Endothelial cell (in vitro differentiated cells): ENCODE measurements around a stretch of chr4.

- PRO-cap: no peak
Observed at GRCh38 chr4:1160194-1160725, 12.1 kb downstream of the SPON2 start.

DNA sequence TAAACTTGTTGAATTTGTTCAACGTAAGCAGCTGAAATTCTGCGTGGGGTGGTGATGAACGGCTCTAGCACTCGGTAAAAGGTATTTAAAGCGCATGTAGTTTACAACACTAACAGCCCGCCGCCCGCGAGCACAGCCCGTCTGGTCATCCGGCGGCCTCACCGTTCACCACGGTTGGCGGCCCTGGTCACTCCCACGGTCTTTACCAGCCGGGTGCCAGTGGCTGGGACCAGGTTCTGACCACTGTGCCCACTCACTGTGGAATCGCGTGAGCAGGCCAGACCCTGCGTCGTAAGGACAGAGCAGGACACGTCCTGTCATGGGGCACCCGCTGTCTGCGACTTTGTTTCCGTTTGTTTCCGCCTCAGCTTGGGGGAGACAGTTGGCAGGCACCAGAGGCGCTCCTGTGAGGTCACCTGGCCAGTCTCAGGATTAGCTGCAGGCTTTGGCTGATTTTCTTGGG, 36.7 kb upstream of the SPON2 start:
- PRO-cap: no peak

- PRO-cap: no peak
Observed at GRCh38 chr4:1238934-1240166, 9.6 kb downstream of the CTBP1 start.

- PRO-cap: no peak
Observed at GRCh38 chr4:1241719-1242318, 7.1 kb downstream of the CTBP1 start.

DNA sequence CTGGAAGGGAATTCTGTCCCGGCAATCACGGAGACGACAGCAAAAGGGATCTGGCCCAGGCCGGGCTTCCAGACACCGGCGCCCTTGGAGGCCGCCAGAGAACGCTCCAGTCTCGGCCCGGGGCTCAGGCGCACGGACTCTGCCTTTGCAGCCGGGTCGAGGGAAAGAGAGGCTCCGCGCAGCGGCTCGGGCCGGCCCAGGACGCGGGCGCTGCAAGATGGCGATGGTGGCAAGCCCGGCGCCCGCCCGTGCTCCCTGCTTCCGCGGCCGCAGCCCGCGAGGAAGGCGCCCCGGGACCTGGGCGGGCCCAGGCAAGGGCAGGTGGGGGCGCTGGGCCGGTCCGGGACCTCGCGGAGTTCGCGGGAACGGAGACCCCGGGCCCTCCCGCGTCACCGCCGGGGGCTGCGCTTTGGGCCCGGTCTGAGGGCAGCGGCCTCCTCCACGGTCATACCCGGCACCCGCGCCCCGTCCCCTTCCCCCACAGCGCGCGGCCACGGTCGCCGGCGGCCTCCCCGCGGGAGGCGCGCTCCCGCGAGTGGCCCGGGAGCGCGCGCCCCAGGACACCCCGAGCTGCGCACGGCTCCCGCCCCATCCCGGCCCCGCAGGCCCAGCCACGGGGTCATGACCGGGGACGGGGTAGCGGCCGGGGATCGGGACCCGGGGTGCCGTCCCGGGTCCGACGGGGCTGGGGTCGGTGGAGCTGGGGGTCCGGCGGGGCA, 860 bp downstream of the CTBP1 start:
- PRO-cap: bidirectional peak, plus-strand start at position 194 of the sequence, minus-strand start at position 219 of the sequence; bidirectional peak, plus-strand start at position 354 of the sequence, minus-strand start at position 284 of the sequence; bidirectional peak, plus-strand start at position 591 of the sequence, minus-strand start at position 449 of the sequence

- PRO-cap: no peak
Observed at GRCh38 chr4:1337205-1338051, 9.6 kb upstream of the UVSSA start.

DNA sequence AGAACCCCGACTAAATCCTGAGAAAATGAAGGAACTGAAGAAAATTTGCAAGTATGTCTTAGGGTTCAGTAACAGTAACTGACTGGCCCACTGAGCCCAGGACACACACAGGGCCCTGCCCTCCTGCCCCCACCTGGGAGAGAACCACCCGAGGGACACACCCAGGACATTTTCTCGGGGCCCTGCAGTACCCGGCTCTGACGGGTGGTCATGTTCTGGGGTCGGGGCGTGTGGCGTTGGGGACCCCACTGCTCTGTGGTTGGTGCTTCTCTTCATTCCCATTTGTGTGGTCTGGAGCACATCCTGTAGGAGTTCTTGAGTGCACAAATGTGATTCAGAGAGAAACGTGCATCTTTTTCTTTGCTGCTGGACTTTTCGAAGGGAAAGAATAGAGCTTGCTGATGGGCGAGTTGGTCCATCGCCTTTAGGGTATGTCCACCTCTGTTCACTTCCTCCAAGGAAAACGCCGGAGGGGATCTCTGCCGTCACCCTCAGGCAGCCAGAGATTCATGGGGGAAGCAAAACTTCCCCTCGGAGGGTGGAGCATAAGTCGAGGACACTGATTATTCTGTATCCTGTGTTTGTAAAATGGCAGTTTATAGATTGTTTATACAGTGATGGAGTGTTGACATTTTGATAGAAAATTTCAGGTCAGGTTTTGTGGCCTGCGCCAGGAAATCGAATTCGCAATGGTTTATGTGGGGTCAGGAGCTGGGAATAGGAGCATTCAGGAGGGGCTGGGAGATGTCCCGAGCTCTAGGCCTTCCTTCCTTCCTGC, 1.3 kb downstream of the UVSSA start:
- PRO-cap: no peak

DNA sequence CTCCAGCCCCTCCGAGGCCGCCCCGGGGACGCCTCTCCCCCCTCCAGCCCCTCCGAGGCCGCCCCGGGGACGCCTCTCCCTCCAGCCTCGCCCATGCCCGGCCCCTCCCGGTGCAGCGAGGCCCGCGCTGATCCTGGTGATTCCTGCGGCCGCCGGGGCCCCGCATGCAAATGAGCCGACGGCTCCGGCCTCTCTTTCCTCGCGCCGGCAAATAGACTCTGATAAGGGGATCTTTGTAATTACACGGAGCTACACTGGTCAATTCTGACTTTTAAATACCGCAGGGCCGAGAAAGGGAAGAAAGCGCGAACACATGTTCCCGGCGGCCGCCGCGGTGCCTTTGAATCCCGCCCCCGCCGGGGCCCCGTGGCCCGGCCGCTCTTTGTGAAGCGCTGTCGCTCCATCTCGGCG, 114.9 kb upstream of the NKX1-1 start:
- PRO-cap: no peak

GRCh38 chr4:1578614-1578843, 105.6 kb downstream of the FAM53A start:
- PRO-cap: no peak

- PRO-cap: no peak
Observed at GRCh38 chr4:1750754-1751264, 29.5 kb downstream of the TACC3 start.

- PRO-cap: unidirectional peak, minus-strand start at chr4:1767093
Observed at GRCh38 chr4:1766556-1767561, 26.2 kb upstream of the FGFR3 start.

- PRO-cap: bidirectional peak, plus-strand start at chr4:1778244, minus-strand start at chr4:1778022
Observed at GRCh38 chr4:1777597-1778596, 15.2 kb upstream of the FGFR3 start.

DNA sequence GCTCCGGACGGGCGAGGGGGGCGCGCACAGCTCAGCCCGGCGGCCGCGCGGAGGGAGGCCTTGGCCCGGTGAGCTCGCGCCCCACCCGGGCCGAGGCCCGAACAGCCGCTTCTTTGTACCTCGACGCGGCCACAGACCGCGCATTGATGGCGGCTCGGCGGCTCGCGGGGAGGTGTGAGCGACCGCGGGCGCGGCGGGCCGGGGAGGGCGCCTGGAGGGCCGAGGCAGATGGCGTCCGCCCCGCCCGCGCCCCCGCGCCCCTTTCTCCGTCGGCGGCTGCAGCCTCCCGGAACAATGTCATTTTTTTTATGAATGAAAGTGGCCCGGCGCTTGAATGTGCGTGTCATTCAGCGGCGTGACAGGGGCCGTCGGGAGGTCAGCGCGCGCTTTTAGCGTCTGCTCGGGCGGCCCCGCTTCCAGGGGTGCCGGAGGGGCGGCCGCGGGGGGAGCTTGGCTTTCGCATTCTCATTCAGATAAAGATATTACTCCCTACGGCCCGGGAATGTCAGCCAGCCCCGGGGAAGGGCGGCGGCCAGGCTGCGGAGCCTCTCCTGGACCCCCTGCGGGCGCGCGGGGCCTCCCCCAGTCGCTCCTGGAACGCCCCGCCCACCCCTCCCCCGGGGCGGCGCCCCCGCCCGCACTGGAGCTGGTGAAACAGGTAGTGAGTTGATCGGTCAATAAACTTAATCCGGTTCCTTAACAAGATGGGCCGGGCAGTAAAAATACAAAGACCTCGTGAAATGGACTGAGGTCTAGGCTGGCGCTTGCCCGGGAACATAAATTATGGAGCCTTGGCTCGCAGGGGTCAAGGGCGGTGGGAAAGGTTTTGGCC, 1.9 kb downstream of the FGFR3 start:
- PRO-cap: no peak

GRCh38 chr4:1930573-1930899, 59.3 kb downstream of the NSD2 start:
- PRO-cap: no peak

GRCh38 chr4:1959432-1959740, 49.4 kb downstream of the NELFA start:
- PRO-cap: no peak

DNA sequence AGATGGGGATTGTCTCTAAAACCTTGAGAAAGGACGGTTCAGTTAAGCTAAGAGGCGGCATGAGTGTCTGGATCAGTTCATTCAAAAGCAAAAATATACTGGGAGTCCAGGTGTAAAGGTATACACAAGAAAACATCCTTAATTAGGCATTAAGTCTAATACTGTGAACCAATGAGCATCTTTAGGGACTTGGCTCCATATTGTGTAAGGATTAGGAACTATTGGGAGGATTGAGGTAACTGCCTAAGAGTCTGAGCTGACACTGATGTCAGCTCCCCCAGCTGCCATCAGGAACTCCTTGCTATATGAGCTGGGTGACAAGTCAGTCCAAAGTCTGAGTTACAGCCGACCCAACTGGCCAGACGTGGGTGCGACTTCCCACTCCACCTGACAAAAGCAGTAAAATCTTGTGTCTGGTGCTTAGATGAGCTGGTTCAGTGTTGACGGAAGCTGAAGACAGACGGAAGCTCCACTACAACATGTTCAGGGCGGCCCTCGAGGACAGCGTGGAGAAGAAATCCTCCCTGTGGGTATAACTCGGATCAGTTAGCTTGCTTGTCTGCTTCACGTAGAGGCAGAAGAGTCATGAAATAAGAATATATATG, 5.6 kb upstream of the C4orf48 start:
- PRO-cap: no peak

DNA sequence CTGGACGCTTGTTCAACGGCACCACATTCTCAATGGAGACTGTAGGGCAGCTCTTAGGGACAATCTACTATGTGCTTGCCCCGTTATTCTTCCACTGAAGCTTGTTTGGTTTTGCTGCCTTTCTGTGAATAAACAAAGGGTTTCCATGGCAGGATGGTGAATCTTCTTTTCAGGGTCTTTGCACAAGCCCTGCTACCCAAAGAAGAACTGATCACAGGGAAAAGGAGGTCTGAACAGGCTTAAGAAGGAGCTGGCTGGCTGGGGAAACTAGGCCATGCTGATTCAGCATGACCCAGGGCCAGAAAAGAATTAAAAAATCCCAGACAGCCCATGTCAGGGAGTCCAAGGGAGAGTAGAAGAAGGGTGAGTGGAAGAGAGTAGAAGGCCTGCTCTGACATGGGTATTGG, 35.7 kb downstream of the NAT8L start:
- PRO-cap: no peak

GRCh38 chr4:2243768-2244301, 1.9 kb upstream of the HAUS3 start:
- PRO-cap: no peak

DNA sequence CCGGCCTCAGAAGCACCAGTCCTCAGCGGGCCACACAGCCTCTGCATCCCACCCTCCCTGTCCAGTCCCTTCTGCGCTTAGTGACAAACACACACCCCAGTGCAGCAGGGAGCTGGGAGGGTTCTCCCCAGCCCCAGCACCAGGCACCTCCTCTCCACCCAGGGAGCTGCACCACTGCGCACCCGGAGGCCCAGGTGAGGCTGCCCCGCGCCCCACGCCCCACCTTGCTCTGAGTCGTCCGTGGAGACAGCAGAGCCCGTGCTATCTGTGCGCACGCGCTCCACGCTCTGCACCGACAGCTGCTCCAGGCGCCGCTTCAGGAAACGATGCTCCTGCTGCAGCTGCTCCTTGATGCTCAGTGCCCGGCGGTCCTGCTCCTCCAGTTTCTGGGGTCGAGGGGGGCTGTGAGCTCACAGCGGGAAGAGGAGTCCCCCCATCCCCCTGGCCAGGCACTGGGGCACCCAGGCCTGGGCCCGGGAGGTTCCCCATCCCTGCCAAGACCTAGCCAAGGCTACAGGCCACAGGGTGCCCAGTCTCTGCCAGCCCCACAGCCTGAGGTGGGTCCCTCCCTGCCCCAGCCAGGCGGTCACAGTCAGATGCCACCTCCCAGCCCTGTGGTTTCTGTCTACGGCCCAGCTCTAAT, 9.1 kb upstream of the HAUS3 start:
- PRO-cap: no peak

DNA sequence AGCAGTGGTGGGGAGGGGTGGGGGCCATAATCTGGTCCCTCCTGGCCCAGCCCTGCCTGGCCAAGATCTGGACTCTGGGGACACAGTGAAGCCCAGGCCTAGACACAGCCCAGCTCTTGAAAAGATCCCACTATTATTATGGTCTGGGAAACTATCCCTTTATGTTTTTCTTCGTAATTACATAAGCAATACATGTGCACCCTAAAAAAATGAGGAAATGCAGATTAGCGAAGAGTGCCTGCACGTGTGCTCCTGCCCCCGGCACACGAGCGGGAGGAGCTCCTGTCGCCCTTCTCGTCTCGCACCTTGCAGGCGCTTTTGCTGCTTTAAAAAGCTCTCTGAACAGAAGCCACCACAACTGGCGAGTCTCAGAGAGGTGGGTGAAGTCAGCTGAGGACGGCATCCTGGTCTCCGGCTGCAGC, 28.9 kb upstream of the MXD4 start:
- PRO-cap: no peak